ENCODE measurements around the genes CHST13 and C3orf22.

- RRBS, result no CpG with 5 or more reads among the region's 13 CpGs
Measured at GRCh38 chr3:126476885-126477383, 1.2 kb upstream of the ZXDC start.

GRCh38 chr3:126523753-126525129 is at the start of gene CHST13:
CHST13 (plus strand) TSS chr3:126524155.
- RRBS, result 37% methylated on average over 21 of the region's 90 CpGs

DNA sequence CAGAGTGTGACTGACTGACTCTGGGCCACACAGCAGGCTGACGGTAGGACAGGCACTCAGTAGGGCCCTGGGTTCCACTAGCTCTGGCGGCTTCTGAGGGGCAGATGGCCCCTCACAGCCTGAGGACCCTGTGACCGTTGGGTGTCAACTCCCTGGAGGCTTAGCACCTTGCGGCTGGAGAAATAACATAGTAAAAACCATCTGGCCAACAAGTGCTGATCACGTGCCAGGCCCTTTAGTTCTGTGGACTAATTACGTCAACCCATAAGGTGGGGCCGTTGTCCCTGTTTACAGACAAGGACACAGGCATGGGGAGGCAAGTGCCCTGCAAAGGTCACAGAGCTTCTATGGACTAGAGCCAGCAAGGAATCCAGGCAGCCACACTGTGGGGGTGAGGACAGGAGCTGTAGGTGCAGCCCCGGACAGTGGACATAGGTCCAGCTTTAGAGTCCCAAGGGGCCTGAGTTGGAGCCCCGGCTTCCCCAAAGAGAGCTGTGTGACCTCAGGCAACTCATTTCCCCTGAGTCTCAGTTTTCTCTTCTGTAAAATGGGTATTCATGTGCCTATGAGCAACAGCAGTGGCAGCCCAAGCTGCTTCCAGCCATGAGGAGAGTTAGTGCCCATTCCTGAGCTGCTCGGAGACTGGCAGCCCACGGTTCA is 13.7 kb downstream of the CHST13 start:
- RRBS, result 85% methylated on average over 2 of the region's 11 CpGs

- RRBS, result no CpG with 5 or more reads among the region's 3 CpGs
Measured at GRCh38 chr3:126558767-126559132, at the start of gene C3orf22. C3orf22 (minus strand) TSS chr3:126558932.

DNA sequence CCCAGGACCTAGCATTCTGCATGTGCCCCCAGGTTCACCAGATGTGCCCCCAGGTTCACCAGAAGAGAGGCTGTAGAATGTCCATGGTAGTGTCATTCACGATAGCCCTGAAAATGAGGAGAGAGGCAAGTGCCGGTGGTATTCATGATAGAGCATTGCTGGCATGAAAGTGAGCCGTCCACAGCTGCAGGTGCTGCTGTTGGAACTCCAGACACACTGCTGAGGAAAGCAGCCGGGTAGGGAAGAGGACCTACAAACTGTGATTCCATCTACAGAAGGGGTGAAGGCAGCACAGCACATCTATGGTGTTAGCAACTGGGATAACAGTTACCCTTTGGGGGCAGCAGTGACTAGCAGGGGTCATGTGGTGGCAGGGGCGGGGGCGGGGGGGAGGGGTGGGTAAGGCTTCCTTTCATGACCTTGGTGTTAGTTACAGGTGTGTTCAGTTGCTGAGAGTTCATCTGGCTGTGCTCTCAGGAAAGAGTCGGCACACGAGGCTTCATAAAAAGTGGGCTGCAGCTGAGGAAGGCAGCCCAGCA is 124.9 kb upstream of the PLXNA1 start:
- RRBS, result 100% methylated on average over 2 of the region's 8 CpGs

- RRBS, result no CpG with 5 or more reads among the region's 14 CpGs
Measured at GRCh38 chr3:126908540-126909289, 74.2 kb upstream of the PLXNA1 start.

DNA sequence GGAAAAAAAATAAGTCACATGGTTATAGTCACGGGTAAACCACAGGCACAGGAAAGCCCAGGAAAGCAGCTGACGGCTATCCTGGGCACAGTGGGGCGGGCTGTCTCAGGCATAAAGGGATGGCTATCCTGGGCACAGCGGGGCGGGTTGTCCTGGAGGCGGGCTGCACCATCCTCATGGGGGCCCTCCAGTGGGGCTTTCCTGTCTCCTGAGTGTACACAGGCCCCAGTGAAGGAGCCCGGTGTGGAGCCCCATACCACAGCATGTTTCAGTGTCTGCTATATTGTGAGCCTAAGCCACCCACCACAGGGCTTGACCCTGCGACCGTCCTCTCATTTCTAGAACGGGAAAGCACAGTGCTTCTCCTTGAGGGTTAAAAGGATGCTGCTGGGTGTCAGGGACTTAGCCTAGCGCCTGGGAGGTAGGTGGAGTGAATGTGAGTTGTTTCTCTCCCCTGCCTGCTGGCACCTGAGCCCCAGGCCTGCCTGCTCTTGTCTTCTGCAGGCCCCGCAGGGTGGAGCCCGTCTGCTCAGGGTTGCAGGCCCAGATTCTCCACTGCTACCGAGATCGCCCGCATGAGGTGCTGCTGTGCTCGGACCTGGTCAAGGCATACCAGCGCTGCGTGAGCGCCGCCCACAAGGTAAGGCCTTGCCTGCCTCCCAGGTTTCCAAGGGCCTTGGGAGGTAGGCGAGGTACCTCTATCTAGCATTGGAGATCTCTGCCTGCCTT is 25.8 kb upstream of the PLXNA1 start:
- RRBS, result no CpG with 5 or more reads among the region's 22 CpGs

GRCh38 chr3:127629487-127630231 is 674 bp downstream of the PODXL2 start:
- RRBS, result 100% methylated on average over 1 of the region's 56 CpGs

DNA sequence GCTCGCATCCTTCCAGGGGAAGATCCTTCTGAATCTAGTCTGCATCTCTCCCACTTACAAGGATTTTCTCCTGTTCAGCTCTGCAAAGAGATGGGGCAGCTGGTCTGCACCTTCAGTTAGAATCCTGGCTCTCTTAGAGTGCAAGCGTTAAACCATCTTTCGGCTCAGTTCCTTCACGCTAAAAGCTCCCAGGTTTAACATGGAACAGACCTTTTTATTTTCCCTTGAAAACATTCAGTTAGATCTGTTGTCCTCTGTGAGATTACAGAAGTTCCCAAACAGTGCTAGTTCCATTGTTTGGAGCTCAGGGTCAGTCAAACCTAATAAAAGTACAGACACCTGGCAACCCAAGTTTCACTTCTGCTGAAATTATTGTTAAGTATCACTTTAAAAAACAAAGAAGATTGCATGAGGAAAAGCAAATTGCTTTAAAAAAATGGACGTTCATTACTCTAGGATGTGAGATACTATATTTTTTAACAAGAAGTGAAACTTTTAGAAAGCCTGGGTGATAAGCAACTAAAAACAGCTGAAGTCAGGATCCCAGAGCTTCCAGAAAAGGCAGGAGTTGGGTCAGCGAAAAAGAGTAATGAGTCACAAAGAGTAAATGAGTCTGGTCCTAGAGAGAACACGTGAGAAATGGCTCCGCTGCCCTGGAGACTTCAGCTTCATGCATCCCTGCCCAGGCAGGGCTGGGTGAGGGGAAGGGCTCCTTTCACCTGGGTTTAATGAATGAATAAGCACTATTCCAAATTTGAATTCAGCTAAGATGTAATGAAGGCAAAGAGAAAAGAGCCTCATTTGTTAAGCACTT is 63.3 kb downstream of the ABTB1 start:
- RRBS, result no CpG with 5 or more reads among the region's 8 CpGs

DNA sequence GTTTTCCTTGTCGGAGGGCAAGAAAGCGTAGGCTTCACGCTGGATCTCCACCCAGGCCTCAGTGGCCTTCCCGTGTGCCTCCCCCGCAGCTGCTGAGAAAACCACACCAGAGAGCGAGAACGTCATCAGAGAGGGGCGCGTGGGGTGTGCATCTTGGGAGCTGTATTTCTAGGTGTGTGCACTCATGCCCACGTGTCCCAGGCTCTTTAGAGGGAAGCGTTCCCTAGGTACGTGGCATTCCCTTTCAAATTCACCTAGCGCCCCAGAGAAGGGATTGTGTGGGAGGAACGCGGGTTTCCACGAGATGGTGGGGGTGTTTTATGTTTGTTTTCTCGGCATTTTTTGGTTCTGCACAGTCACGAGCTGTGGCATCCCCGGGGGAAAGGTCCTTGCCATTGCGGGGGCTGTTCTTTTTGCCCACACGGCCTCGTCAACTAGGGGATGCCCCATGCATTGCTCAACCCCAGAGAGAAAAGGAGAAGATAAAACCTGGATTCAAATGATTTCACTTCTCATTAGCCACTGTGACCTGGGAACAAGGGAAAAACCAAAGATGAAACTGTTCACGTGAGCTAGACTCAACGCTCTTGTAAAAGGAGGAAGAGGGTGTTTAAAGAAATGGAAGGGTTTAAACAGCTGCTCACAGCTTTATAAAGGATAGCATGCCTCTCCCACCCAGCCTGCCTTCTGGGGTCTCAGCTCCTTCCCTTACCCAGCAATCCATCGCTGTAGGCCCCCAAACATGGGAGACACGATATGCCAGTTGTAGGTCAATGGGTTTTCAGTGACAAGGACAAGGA is 67.4 kb downstream of the MGLL start:
- RRBS, result no CpG with 5 or more reads among the region's 26 CpGs

DNA sequence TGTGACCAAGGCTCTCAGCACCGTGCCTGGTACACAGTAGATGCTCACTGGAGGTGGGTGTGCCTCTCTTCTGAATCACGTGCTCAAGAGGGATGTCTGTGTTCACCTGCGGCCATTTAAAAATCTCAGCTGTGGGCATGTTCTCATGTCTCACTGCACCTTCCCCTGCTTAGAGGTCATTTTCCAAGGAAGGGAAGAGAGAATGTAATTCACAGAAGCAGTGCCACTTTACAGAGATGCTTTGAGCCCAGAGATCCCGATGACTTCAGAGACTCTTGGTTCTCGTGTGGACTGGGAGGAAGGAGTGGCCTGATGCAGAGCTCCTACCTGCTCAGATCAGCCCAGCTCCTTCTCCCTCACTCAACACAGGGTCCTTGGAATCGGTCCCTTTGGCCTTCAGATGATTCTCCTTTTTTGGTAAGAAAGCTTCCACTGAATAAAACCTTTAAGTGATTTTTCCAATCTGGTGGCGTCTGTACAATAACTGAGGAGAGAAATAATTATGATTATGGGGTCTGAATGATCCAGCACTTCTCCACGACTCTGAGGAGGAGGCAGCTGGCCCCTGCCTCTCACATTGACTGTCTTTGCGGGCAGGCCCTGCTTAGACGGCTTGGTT is 62.8 kb downstream of the MGLL start:
- RRBS, result no CpG with 5 or more reads among the region's 10 CpGs

- RRBS, result no CpG with 5 or more reads among the region's 5 CpGs
Measured at GRCh38 chr3:127766974-127767810, 55.1 kb downstream of the MGLL start.

DNA sequence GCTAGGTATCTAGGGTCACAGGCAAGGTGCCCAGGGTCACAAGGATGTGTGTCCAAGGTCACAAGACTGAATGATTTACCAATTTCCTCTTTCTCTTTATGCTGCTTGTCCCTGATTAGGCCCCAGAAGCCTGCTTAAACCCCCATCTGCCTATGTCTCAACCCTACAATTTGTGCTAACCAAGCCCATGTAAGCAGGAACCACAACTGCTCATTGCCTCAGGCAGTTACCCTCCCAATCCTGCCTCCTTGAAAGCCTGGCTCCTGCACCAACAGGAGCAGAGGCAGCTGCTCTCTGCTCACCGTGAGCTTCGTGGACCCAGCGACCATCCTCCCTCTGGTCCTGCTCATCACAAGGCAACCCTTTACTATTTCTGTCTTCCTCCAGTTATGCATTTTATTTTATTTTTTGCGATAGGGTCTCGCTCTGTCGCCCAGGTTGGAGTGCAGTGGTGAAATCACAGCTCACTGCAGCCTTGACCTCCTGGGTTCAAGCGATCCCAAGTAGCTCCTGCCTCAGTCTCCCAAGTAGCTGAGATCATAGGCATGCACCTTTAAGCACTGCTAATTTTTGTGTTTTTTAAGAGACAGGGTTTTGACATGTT is 51.3 kb downstream of the MGLL start:
- RRBS, result no CpG with 5 or more reads among the region's 7 CpGs

GRCh38 chr3:127791519-127791926 is 30.8 kb downstream of the MGLL start:
- RRBS, result no CpG with 5 or more reads among the region's 7 CpGs

GRCh38 chr3:127799355-127799710 is 23.0 kb downstream of the MGLL start:
- RRBS, result 39% methylated on average over 1 of the region's 3 CpGs

DNA sequence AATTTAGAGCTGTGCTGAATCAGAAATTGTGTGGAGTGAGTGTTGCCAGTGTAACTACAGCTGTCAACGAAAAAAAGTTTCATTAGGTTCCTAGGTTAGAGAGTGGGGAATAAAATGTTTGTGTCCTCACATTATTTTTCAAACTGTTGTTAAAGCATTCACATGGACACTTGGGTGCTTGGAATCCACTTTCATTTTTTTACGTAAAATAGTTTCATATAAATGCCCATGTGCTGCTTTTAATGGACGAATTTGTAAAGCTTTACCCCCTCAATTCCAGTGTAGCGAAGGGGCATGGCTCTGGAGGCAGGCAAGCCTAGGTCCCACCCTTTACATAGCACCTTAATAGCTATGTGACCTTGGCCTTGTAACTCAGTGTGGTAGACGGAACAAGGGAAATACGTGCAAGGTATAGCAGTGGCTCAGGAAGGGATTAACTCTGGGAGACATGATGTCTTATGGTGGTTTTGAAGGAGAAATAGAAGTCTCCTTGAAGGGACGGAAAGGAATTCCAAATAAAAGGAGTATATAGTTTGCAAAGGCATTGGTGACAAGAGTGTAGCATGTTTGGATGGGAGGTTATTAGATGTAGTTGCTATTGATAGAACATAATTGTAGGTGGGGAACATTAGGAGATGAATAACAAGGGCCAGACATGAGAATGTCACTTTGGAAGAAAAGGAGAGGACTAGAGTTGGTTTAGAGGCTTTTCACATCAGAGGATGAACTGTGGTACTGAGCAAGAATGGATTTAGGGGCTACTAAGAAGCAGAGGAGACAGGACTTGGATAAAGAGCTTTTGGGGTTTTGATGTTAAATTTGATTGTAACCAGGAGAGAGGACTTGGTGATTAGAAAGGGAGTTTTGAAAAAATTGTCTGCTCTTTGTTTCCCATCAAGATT is 1.5 kb downstream of the SEC61A1 start:
- RRBS, result no CpG with 5 or more reads among the region's 7 CpGs

DNA sequence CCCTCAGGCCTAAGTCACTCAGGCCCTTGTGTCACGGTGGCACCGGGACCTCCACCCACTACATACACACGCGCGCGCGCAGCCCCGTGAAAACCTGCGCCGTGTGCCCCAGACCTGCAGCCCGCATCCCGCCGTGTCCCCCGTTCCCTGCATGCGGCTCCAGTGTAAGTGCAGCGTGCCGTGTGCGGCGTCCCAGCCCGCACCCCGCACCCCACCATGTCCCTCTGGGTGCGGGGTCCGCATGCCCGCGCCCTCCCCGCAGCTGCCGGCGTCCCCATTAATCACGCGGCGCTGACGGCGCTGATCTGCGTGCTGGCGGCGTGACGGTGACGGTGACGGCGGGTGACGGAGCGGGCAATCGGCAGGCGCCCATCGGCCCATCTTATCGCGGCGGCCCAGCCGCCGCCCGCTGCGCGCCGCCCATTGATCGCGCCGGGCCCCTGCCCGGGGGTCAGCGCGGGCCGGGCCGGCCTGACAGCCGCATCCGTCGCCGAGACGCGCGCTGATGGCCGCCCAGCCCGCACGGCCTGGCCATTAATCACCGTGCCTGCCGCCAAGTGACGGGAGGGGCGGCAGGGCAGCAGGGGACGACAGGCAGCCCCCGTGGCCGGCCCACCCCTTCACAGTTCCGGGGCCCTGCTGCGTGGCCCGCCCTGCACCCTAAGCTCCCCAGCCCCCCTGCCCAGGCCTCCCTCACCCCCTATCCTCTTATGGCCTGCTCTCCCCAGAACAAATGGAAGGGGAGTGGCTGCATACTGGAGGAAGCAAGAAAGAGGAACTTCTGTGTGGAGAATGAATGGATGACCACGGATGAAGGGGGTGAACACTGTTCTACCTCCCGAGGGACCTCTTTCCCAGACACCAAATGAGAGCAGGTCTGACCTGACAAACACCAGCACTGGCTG is 24.7 kb downstream of the SEC61A1 start:
- RRBS, result no CpG with 5 or more reads among the region's 84 CpGs

- RRBS, result no CpG with 5 or more reads among the region's 6 CpGs
Measured at GRCh38 chr3:128319815-128320301, 146.8 kb downstream of the DNAJB8 start.

Measured in HCT116 (cell line).